Iris pigment epithelial cell (primary cell): ENCODE measurements around the gene MFAP3L.

GRCh38 chr4:169251930-169252252, 18.9 kb downstream of the SH3RF1 start:
- RRBS, result no CpG with 5 or more reads among the region's 5 CpGs

GRCh38 chr4:169254553-169255051, 16.2 kb downstream of the SH3RF1 start:
- RRBS, result no CpG with 5 or more reads among the region's 5 CpGs

- RRBS, result no CpG with 5 or more reads among the region's 4 CpGs
These were observed 13.4 kb downstream of the SH3RF1 start for GRCh38 chr4:169257296-169257780.

DNA sequence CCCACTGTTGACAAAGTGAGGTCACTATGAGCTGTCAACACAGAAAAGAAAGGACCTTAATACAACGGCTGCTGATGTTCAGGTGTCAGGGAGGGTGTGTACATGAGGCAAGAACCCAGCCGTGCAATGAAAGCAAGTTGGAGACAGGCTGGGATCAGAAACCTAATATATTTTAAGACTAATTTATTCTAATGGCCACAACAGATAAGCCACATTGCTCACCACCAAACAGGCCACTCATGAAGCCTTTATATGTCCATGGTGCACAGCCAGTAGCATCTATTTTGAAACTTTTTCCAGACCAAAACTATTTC, 36.9 kb upstream of the SH3RF1 start:
- RRBS, result no CpG with 5 or more reads among the region's 2 CpGs

DNA sequence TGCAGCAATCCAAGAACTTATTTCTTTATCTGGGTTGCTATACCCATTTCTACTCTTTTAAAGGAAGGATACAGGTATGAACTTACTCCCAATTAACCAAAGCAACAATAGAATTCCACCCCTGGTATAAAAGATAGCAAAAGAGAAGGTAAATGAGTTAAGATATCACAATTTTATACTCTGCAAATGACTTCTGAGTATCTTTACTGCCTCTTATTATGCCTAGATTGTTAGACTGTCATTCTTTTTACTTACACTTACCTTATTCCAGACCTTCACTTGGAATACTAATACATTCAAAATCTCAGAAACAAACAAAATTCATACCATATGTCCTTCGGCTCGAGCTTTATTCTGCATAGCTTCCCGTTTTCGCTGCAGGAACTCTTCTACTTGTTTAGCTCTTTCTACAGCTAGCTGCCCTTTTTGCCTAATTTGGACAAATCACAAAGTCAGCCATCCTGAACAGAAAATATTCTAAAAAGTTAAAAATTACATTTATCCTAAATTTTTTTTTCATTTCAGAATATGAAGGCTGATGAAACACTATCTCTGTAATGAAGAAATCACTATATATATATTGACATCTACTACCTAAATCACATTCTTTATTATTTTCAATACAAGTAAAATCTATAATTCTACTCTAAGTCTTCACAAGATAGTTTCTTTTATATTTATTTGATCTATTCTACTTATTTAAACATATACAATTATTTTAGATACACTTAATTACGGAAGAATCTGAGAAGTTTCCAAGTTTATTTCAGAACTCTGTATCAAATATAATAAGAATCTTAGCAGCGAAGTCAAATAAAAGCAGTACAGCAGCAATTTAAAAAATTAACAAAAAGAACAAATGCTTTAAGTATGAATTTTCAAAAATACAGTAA, 74.7 kb downstream of the NEK1 start:
- RRBS, result no CpG with 5 or more reads among the region's 6 CpGs

GRCh38 chr4:169618408-169618709, 2.0 kb upstream of the CLCN3 start:
- RRBS, result no CpG with 5 or more reads among the region's 2 CpGs

DNA sequence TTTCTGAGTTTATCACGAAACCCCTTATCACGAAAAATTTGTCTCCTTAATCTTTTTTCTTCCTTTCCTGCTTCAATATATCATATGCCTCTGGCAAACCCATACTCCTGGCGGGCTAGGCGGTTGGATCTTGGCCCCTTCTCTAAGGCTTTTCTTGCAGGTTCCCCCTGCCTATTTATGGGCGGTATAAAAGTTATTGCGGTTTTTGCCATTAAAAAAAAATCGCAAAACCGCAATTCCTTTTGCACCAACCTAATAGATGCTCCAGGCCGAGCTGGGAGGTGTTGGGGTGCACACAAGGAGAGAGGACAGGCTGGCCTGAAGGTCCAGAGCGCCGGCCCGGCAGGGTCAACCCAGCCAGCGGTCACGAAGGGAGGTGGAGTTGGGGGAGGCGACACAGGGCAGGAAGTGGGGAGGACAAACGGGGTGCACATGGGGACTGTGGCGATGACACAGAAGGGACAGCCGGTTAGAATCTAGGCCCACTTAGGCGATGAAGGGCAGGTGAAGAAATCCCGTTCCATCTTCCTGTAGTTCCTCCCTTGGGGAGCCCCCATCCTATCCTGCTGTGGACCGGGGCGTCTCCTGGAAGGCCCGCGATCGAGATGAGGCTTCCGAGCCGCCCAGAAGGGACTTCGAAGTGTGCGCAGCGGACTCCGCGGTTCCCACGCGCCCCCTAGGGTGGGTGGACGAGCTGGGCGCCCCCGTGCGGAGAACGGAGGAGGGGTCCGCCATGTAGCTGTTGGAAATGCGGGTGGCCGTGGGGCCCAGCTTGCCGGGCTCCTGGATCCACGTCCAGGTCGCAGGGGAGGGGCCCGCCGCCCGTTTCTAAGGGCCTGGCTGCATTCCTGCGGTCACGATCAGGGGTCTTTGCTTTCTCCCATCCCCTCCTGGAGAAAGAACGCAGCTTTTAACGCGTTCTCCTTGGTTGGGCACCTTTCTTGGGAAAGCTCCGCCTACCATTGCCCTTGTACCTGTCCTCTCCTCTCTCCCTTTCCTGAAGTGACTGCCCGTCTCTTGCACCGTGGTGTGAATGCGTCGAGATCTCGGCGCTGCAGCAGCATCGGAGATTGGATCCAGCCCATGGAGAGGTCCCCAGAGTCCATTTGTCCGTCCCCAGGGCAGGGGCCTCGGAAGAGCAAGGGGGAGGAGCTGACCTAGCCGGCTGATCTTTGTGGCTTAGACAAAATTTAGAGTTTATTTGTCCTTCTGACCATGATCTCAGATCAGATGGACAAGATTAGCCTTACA, 16.9 kb upstream of the HPF1 start:
- RRBS, result no CpG with 5 or more reads among the region's 64 CpGs

- RRBS, result 2% methylated on average over 50 of the region's 148 CpGs
These were observed at the start of gene MFAP3L for GRCh38 chr4:170025384-170026746. TSS of gene MFAP3L (minus strand) at chr4:170026395.

DNA sequence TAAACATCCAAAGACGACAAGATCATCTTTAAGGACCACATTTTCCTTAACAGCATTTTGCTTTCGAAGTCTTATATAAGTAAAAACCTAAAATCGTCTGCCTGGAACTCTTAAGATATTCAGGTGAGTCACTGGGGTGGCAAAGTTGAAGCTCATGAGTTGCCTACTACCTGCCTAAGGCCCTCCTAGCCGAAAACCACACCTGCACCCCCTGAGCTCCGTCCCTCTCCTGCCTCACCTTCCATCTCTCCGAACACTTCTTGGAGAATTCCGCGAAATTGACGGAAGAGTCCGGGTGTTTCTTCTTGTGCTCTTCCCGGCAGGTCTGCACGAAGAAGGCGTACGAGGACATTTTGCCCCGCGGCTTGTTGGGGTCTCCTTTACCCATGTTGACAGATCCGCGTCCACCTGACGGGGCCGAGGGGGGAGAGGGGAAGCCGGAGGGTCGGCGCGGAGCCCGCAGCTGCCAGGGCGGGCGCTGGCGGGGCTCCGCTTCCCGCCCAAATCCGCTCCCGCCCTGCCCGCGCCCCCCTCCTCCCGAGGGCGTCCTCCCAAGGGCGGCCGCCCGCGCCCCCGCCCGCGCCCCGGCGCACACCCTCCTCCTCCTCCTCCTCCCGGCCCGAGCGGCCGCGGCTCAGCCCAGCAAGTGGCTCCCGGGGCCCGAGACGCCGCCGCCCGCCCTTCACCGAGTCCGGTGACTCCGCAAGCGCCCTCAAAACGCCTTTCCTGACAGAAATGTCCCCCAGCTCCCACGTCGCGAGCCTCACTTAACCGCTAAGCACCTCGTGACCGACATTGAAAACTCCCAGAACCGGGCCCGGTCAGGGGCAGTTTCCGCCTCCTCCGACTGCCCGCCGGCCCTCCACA, 663 bp downstream of the HMGB2 start:
- RRBS, result 2% methylated on average over 13 of the region's 73 CpGs

GRCh38 chr4:173517633-173518430, 12.2 kb downstream of the HAND2 start:
- RRBS, result 13% methylated on average over 14 of the region's 27 CpGs

DNA sequence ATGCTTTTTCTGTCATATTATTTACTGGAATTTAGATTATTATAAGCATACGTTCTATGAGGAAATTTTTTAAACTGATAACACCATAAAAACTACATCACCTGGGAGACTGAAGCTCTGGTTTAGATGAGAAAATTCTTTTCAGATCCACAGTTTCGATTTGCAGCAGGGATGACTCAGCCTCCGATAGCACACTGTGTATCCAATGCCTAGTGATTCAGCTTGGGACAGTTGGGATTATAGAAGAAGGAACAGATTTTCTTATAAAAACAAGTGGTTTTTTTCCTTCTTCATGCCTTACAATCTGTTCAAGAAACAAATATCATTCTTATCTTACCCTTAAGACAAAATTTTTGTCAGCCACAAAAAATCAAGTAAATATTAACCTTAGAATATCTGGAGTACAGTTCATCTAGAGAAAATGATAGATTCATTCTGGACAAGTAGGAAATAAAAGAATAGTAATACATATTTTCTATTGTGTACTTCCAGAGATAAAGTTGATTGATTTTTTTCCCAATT, 128.9 kb downstream of the FBXO8 start:
- RRBS, result no CpG with 5 or more reads among the region's 3 CpGs

GRCh38 chr4:174523004-174523206, 617 bp upstream of the HPGD start:
- RRBS, result no CpG with 5 or more reads among the region's 4 CpGs

DNA sequence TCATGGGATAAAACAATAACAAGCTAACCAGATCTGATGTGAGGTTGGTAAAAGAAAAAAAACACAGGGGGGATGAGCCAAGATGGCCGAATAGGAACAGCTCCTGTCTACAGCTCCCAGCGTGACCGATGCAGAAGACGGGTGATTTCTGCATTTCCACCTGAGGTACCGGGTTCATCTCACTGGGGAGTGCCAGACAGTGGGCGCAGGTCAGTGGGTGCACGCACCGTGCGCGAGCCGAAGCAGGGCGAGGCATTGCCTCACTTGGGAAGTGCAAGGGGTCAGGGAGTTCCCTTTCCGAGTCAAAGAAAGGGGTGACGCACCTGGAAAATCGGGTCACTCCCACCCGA, 50.7 kb downstream of the GLRA3 start:
- RRBS, result no CpG with 5 or more reads among the region's 16 CpGs

DNA sequence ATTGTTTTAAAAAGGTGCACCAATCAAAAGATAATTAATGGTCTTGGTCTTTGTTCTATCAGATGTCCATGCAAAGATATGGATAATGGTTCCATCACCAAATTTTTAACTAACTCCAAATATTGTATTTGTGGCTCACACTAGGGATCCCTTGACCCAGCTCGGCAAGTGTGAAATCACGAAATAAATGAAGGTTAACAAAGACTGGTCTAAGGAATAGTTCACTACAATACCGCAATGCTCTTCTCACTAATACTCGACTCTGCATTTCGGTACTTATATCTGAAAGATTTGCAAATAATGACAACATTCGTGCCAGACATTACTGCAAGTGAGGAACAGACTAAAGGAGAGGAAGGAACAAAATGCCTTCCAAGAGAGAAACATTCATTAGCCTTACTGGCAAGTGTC, 343 bp downstream of the GPM6A start:
- RRBS, result no CpG with 5 or more reads among the region's 6 CpGs

GRCh38 chr4:175971344-175971822, 94.3 kb upstream of the WDR17 start:
- RRBS, result no CpG with 5 or more reads among the region's 7 CpGs

DNA sequence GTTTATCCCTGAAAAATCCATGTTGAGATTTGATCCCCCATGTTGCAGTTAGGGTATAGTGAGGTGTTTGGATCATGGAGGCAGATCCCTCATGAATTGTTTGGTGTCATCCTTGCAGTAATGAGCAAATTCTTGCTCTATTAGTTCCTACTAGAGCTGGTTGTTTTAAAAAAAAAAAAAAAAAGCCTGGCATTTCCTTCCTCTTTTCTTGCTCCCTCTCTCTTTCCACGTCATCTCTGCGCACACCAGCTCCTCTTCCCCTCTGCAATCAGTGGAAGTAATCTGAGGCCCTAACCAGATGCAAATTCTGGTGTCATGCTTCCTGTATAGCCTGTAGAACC, 24.4 kb downstream of the WDR17 start:
- RRBS, result no CpG with 5 or more reads among the region's 2 CpGs

DNA sequence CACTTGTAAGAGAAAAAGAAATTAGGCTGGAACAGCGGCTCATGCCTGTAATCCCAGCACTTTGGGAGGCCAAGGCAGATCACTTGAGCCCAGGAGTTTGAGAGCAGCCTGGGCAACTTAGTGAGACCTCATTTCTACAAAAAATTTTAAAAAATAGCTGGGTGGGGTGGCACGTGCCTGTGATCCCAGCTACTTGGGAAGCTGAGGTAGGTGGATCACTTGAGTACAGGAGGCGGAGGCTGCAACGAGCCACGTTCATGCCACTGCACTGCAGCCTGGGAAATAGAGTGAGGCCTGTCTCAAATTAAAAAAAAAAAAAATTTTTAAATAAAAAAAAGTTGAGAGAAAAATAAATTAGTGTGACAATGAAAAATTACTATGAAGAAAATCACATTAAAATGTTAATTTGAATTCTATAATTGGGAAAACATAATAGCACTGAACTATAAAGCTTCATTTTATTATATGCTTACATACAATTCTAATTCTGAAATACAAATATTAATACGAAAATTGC, 10.5 kb downstream of the VEGFC start:
- RRBS, result no CpG with 5 or more reads among the region's 6 CpGs

- RRBS, result no CpG with 5 or more reads among the region's 9 CpGs
These were observed 433 bp upstream of the AGA start for GRCh38 chr4:177442650-177443089.

DNA sequence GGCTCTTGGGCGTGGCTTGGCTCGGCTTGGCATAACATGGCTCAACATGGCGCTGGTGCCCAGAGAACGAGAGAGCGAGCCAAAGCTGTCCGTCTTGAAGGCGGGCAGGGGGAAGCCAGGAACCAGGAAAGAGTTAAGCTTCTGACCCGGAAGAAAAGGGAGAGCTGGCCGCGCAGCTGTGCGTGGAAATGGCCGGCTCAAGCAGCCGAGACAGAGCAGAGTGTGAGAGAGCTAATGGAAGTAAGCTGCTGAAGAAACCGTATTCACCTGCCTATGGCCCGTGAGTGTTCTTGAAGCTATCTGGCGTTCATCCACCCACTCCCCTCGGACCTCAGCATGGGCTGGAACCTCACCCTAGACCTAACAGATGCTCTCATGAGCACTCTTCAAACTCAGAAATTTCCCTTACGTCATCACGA, 286.4 kb upstream of the AGA start:
- RRBS, result no CpG with 5 or more reads among the region's 19 CpGs

GRCh38 chr4:179169869-179170358, 1727.7 kb upstream of the AGA start:
- RRBS, result no CpG with 5 or more reads among the region's 13 CpGs